Measurements from ENCODE around the gene COMMD1.

- RAMPAGE, total RNA, result no peak
Measured at GRCh38 chr2:60453115-60453691, 100.3 kb downstream of the BCL11A start.

DNA sequence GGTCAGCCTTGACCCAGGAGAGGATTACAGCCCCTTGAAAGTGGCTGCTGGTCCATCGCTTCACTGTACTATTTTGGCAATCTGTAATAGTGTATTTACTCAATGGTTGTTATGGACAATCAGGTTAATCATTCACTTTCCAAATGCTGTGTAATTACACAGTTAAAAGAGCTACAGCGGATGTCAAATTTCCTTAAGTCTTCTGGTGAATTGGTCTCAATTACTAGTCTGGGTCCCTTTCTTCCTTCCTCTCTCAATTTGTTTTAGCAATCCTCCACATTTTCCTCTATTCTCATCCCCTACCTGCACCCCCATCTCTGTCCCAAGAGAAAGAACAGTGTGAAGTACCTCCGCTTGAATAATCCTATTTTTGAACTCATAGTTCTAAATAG is 72.9 kb downstream of the BCL11A start:
- RAMPAGE, total RNA, result no peak

GRCh38 chr2:60536737-60537220 is 16.7 kb downstream of the BCL11A start:
- RAMPAGE, total RNA, result no peak

GRCh38 chr2:60554259-60554620 is 786 bp upstream of the BCL11A start:
- RAMPAGE, total RNA, result no peak

GRCh38 chr2:60808321-60809067 is 52.4 kb downstream of the PAPOLG start:
- RAMPAGE, total RNA, result no peak

- RAMPAGE, total RNA, result no peak
Measured at GRCh38 chr2:60880697-60880970, 740 bp upstream of the REL start.

- RAMPAGE, total RNA, result no peak
Measured at GRCh38 chr2:60936933-60937570, 55.7 kb downstream of the REL start.

DNA sequence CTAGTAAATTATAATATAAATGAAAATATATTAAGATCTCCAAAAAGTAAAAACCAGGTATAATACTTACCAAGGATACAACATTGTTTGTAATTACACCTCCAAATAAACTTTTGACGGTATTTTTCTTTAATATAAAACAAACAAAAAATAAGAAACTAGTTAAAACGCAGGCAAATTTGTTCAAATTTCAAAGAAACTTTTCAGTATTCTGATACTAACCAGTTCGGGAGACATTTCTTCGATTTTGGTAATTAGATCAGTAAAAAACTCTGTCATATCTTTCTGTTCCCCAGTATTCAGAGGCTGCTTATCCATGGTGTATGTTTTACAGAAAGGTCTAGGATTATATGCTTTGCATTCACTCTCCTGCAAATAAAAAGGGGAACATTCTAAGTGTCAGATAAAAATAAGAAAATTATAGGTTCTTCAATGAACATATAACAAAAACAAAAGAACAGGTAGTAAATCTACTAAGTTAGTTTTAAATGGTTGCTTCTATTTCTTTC is 95.0 kb downstream of the C2orf74 start:
- RAMPAGE, total RNA, result no peak

- RAMPAGE, total RNA, result no peak
Measured at GRCh38 chr2:61474095-61474691, 3.3 kb upstream of the USP34 start.

DNA sequence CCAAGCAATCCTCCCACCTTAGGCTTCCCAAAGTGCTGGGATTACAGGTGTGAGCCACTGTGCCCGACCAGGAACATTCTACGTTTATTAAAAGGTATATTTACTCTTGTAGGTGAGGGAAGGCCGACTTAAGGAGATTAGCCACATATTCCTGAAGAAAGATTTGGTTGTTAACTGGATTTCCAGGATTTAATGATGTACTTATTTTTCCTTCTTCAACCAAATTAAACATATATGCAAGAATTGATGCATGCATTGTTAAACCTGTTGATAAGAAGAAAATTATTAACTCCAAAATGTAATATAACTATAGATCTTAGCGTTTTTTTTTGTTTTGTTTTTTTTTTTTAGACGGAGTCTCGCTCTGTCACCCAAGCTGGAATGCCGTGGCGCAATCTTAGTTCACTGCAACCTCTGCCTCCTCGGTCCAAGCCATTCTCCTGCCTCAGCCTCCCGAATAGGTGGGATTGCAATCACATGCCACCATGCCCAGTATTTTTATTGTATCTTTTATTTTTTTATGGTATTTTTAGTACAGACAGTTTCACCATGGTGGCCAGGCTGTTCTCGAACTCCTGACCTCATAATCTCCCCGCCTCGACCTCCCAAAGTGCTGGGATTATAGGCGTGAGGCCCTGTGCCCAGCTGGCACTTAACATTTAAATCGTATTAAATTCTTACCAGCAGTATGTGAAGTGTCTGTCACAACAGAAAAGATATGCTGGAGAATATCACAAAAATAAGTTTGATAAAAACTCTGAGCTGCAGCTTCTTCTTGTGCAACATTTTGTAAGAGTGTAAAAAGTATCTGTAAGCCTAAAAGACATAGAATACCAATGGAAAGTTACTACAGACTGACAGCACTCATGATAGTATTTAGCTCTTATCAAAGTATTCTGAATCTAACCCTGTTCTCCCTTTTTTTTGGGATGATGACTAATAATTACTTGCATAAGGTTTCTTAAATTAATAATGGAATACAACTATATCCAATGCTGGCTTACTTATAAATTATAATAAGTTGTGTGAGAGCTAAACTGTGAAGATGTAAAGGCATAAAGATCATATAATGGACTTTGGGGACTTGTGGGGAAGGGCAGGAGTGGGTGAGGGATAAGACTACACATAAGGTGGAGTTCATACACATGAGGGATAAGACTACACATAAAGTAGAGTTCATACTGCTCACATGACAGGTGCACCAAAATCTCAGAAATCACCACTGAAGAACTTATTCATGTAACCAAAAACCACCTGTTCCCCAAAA is 11.8 kb upstream of the USP34 start:
- RAMPAGE, total RNA, result no peak

DNA sequence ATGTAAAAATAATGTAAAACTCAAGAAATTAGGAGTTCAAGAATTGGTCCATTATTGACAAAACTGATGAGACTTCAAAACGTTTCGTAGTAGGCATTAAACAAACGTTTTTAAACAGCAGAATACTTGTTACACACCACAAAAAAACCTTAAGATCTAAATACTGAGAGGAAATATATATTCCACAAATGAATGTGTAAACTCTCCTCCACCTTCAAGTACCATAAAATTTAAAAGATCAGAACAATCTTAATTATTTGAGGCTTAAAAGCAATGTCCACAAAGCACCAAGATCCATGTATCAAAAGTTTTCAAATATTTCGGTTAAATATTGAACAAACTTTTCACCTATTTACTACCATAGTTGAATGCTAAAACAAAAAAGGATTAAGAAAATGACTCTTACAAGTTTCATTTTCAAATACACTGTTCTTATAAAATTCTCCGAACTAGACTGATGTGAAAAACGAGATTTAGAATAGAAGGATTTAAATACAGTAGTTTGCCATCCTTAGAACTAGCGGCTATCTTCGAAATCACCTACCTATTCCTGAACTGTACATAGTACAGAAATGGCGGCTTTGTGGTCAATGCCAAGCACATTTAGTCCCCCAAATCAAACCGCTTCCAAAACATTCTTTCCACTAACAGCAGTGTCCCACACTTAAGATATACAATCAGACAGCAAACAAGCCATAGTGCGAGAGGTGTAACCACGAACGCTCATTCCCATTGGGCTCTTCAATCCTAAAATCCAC is 2.3 kb downstream of the XPO1 start:
- RAMPAGE, total RNA, result no peak

DNA sequence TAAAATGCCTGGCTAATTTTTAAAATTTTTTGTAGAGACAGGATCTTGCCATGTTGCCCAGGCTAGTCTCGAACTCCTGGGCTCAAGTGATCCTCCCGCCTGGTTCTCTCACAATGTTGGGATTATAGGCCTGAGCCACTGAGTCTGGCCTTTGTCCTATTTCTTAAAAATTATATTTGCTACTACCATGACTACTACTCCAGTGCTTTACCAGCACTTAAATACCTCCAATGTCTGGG is 147.3 kb downstream of the FAM161A start:
- RAMPAGE, total RNA, result no peak

GRCh38 chr2:61867724-61868858 is 14.2 kb upstream of the FAM161A start:
- RAMPAGE, total RNA, result no peak

- RAMPAGE, total RNA, result start-site peak on the plus strand at chr2:61905653-61905679, 112 and 155 reads in 2 replicates
Measured at GRCh38 chr2:61905158-61906354, at the start of gene COMMD1. COMMD1 (plus strand) TSS chr2:61905674.

DNA sequence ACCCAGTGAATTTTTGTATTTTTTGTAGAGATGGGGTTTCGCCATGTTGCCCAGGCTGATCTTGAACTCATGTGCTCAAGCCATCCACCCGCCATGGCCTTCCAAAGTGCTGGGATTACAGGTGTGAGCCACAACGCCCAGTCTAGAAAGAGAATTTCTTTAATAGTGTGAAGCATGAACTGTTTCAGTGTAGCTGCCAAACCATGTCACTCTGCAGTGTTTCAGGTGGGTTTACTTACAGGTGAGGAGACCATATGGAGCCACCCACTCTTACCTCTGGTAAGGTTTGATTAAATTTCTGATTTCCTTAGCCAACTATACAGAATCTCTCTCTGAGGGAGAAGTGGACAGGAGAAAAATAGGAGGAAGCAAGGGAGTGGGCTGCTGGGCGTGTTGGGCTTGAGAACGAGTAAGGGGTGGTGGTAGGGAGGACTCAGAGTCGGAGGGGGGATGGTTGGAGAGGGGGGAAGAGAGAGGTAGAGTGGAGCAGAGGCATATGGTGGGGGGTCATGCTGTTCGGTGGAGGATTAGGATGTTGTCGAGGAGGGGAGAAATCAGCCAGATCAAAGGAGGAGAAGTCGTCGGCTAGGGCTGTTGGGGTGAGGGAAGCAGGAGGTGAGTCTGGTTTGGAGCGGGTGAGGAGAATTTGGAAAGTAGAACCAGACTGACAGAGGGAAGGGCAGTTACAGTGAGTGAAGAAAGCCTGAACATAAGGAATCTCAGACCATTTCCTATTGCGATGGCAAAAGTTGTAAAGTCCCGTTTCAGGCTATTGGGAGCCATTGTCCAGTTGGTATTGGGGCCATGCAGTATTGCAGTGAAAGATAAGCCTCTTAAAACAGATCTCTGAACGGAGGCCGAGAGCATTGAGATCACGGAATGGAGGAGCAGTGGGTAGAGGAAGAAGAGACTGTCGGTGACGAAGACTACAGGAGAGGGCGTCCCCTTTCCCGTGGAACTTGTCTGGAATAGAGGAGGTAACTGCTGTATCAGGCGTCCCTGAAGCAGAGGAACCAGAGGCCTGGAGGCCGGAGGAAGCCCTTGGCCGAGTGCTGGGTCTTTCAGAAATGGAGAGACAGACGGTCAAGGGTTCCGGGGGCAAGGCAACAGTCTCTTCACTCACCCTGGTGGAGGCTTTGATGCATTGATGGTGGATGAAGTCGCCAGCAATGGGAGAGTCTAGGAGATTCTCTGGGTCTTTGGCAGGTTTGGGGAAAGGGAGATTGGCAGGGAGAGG is 18.9 kb downstream of the COMMD1 start:
- RAMPAGE, total RNA, result no peak

DNA sequence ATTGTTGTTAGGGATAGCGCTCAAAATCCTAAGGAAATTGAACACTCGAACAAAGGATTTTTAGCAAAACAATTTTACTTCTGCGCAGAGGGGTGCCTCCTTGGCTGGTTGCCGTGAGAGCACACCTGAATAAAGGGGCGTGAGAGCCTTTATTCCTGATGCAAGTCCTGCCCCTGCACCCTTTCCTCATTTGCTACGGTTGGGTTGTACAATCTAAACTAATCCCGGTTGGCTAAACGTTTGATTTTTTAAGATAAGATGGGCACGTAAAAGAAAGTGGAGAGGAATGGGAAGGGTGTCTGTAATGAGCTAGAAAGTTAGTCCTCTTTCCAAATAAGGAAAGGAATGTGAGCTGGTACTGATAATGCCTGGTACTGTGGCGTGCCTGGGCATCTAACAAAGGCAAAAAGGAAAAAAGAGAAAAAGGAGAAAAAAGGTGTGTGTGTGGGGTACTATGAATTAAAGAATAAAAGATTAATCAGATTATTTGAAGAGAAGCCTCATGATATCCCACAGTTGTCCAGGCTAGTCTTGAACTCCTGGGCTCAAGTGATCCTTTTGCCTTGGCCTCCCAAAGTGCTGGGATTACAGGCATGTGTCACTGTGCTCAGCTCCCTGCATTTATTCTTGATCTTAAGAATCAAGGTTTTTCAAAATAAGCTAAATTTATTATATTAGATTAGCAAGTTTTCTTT is 65.8 kb downstream of the COMMD1 start:
- RAMPAGE, total RNA, result no peak

DNA sequence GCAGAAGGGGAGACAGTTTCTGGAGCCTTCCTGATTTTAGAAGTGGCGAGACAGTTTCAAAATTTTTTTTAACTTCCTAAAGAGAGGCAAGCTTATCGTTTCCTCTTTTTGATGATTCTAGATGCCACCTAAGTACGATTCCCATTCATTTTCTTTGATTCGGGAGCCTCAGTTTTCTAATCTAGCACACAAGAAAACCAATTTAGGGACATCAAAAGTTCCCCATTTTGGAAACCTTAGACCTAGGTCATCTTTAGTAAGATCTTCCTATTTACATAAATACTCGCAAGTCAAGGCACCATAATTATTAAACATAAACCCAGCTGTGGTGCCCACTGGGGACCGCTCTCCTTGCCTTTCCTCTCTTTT is 96.8 kb upstream of the B3GNT2 start:
- RAMPAGE, total RNA, result no peak

DNA sequence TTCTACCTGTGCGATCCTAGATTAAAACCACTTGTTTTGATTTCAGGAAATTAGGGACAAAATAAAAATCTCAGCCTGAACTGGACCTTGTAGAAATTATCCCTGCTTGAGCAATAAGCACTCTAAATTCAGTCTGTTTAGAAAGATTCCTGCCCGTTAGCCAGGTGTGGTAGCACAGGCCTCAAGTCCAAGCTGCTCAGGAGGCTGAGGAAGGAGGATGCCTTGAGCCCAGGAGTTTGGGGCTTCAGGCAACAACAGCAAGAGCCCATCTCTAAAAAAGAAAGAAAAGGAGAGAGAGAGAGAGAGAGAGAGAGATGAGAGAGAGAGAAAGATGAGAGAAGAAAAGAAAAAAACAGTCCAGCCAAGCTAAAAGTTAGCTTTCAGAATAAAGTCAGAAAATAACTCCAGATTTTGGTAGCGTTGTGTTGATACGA is 57.1 kb upstream of the B3GNT2 start:
- RAMPAGE, total RNA, result no peak

DNA sequence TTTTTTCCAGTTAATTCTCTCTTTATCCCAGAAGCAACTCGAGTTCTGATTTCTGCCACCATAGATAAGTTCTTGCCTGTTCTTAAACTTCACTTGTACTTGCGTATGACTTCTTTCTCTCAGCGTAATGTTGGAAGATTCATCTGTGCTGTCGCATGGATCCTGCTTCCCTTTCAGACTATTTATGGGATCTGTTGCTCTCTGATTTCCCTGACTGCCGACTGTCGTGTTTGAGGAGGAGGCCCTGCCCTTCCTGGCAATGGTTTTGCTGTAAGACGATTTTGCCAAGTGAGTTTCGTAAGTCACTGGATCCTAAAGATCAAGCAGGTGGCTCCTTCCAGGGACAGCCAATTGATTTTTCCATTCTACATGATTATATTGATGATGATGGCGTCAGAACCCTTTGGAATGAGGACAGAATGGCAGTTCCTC is 8.7 kb upstream of the B3GNT2 start:
- RAMPAGE, total RNA, result no peak

- RAMPAGE, total RNA, result no peak
Measured at GRCh38 chr2:62197304-62197635, 1.4 kb downstream of the B3GNT2 start.

Data from foreskin keratinocyte (primary cell).